ENCODE measurements around the gene SPATC1L.

DNA sequence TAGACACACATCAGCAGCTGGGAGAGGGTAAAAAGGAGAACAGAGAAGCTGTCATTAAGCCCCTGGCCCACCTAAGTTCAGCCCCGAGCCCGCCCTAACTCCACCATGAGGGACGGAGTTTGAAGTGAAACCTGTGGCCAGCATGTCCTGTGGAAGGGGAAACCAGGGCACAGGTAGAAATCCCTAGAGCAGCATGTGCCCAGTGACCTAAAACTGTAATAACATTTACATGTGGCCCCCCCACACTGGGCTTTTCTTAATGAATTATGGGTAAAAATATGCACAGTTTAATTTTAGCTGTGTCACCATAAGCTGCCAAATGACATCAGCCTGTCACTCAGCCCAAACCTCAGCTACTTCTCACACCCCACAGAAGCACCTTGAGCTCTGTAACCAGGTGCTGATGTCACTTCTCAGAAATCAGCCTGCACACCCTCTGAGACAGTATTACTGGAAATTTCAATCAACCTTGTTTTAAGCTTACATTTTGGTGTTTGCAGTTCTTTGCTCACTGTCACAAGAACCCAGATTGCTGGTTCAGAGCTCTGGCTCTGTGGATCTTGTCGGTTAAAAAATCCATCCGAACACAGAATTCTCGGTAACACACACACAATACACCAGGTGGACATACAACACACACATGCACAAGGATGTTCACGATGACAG, 50.0 kb upstream of the SLC19A1 start:
- RAMPAGE, long total RNA, result no peak
- RRBS, result no CpG with 5 or more reads among the region's 7 CpGs

- RAMPAGE, long total RNA, result no peak
- RRBS, result 80% methylated on average over 8 of the region's 37 CpGs
Measured at GRCh38 chr21:45634300-45634917, 9.1 kb upstream of the PCBP3 start.

DNA sequence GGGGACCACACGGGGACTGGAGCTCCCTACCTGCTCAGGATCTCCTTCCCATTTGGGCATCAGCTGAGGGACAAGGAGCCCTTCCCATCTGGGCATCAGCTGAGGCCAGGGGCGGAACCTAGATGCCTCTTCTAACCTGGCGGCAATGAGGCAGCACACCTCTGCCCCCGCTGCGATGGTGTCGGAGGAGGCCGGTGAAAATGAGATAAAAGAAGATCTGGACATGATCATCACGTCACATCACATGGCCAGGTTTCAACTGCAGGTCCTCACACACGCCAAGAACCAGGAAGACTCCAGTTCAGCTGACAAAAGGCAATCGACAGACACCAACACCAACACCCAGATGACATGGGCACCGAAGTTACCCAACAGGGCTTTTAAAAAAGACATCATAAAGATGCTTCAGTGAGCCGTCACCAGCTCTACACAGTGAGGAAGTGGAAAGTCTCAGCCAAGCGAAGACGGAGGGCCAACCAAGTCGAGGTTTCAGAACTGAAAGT, 154.4 kb upstream of the COL6A1 start:
- RAMPAGE, long total RNA, result no peak
- RRBS, result no CpG with 5 or more reads among the region's 15 CpGs

- RAMPAGE, long total RNA, result no peak
- RRBS, result no CpG with 5 or more reads among the region's 13 CpGs
Measured at GRCh38 chr21:45889928-45890549, 91.5 kb upstream of the COL6A1 start.

GRCh38 chr21:46000389-46001422, 19.1 kb downstream of the COL6A1 start:
- RAMPAGE, long total RNA, result no peak
- RRBS, result 90% methylated on average over 10 of the region's 52 CpGs

GRCh38 chr21:46150428-46150999, 4.9 kb downstream of the FTCD start:
- RAMPAGE, long total RNA, result no peak
- RRBS, result 63% methylated on average over 5 of the region's 19 CpGs

- RAMPAGE, long total RNA, result start-site peak on the minus strand at chr21:46184425-46184484, 11 and 15 reads in 2 replicates
- RRBS, result 7% methylated on average over 4 of the region's 30 CpGs
Measured at GRCh38 chr21:46183641-46184585, at the start of gene SPATC1L. Gene SPATC1L (minus strand): TSS chr21:46184459.

GRCh38 chr21:46295218-46296262, 9.4 kb downstream of the YBEY start:
- RAMPAGE, long total RNA, result no peak
- RRBS, result 65% methylated on average over 2 of the region's 19 CpGs

DNA sequence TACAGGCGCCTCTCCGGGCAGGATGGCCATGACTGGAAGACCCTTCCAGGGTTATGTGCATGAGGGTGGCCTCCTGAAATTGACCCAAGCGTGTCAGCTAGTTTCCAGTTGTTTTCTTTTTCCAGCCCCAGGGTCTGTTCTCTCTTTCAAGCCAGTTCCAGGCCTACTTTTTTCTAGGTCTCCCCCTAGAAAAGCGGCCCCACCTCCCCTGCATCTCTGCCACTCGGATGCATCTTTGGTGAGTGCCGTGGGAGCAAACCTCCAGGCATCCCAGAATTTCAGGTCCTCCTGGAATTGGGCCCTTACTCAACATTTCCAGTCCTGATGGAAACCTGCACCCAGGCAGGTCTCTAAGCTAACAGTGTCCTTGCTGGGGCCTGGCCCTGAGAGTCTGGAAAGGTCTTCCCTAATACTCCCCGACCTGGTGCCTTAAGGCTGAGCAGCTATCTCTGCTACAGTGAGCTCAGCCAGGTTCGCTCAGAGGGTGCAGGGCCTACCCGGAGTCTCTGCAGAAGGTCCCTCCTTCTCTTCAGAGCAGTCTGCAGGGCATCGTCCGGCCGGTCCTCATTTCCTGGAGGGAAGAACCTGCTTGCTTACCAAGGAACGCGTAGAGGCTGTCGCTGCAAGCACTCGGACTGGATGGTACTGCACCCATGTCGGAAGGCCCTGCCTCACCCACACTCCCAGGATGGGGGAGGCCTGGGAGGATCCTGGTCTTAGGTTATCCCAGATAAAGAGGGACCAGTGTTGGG, 8.5 kb downstream of the C21orf58 start:
- RAMPAGE, long total RNA, result no peak
- RRBS, result 96% methylated on average over 3 of the region's 17 CpGs

DNA sequence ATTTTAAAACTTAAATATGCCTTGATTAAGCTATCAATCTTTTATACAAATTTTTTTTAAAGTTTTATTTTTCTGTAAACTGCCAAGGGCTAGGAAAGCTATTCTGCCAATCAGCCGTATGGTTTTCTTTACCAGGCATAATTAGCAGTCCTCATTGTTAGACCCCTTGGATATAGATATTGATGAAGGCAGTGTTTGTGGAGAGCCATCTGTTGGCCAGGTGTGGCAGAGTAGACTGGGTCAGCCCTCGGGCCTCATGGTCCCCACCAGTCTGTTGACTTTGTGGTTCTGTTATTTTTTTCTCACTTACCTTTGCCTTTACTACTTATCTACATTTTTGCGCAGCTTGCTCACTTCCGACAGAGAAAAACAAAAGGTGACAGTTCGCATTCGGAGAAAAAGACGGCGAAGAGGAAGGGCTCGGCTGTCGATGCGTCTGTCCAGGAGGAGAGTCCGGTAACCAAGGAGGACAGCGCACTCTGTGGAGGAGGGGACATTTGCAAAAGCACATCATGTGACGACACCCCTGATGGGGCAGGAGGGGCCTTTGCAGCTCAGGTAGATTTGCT, 2.2 kb downstream of the PCNT start:
- RAMPAGE, long total RNA, result no peak
- RRBS, result no CpG with 5 or more reads among the region's 14 CpGs

GRCh38 chr21:46352835-46353324, 28.9 kb downstream of the PCNT start:
- RAMPAGE, long total RNA, result no peak
- RRBS, result no CpG with 5 or more reads among the region's 16 CpGs

DNA sequence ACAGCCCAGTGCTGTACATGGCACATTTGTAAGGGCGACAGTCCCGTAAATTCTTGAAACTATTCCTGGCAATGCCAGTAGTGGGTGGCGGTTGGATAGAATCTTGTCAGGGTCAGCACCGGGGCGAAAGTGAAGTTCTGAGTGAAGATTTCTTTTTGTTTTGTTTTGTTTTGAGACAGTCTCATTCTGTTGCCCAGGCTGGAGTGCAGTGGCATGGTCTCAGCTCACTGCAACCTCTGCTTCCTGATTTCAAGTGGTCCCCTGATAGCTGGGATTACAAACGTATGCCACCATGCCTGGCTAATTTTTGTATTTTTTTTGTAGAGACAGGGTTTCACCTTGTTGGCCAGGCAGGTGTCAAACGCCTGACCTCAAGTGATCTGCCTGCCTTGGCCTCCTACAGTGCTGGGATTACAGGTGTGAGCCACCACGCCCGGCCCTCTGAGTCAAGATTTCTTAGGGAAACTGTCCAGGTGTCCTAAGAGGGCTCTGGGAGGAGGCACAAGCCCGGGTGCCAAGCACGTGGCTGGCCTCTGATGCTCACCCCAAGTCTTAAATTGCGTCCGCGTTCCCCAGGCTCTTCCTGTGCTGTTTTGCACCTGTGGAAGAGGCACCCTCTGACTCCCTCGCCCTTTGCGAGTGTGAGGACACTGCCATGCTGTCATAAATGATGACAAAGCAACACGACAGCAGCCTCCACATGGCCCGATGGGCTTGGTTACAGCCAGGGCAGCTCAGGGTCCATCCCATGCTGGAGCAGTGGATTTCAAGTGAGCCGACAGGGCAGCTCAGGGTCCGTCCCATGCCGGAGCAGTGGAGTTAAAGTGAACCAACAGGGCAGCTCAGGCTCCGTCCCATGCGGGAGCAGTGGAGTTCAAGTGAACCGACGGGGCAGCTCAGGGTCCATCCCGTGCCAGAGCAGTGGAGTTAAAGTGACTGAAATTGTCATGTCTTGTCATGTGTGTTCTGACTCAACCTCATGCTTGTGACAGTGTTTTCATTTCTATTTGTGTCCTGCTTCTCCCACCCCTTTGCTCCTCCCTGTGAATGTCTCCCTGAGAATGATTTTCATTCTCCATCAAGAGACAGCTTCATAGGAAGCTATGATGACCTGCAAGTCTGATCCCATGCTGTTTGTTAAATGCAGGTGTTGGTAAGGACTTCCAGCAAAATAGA, 33.7 kb downstream of the PCNT start:
- RAMPAGE, long total RNA, result no peak
- RRBS, result 97% methylated on average over 2 of the region's 26 CpGs

DNA sequence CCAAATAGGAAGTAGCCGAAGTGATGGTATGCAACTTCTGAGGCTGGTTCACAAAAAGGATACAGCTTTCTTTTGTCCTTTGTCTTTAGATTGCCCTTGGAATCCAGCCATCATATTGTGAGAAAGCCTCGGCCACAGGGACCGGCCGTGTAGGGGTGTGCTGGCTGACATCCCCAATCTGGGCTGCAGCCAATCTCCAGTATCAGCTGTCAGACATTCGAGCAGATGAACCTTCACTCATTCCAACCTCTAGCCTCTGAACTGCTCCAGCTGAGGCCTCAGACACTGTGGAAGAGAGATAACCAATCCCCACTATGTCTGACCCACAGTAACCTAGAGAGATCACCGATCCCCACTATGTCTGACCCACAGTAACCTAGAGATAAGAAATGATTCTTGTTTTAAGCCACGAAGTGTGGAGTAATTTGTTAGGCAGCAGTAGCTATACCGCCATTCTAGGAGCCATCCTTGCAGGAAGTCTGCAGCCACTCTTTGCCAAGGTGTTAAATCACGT, 3.0 kb upstream of the DIP2A start:
- RAMPAGE, long total RNA, result no peak
- RRBS, result no CpG with 5 or more reads among the region's 9 CpGs

GRCh38 chr21:46551330-46552151, 53.3 kb downstream of the S100B start:
- RAMPAGE, long total RNA, result no peak
- RRBS, result 82% methylated on average over 5 of the region's 30 CpGs

- RAMPAGE, long total RNA, result no peak
- RRBS, result no CpG with 5 or more reads among the region's 14 CpGs
Measured at GRCh38 chr21:46555782-46556211, 49.1 kb downstream of the S100B start.

- RAMPAGE, long total RNA, result no peak
- RRBS, result no CpG with 5 or more reads among the region's 13 CpGs
Measured at GRCh38 chr21:46633543-46634554, 1.6 kb upstream of the PRMT2 start.